ENCODE measurements around the genes NENF and SPATA45.

GRCh38 chr1:212283636-212284305 is 1.4 kb upstream of the PPP2R5A start:
- PRO-cap: no peak
- RAMPAGE, long total RNA, 2 experiments: no peak in any of the 2 experiments

GRCh38 chr1:212284556-212285313 is 475 bp upstream of the PPP2R5A start:
- PRO-cap: bidirectional peak, plus-strand start at chr1:212285410, minus-strand start at chr1:212285023
- RAMPAGE, long total RNA, 2 experiments: start-site peak on the minus strand in 1 of 2 experiments, at chr1:212285040-212285096 at its widest, 39 reads per replicate

DNA sequence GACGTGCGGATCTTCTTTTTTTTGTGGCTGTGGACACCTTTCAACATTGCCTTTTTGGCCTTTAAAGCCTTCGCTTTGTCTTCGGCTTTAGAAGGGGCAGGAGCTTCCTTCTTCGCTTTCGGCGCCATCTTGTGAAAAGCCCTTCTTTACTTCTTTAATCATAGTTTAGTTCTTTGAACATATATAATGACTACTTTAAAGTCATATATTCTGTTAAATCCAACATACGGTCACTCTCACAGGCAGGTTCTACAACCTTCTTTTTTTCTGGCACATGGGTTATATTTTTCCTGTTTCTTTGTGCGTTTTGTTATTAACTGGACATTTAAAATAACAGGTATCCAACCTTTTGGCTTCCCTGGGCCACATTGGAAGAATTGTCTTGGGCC is 24.2 kb downstream of the PPP2R5A start:
- PRO-cap: no peak
- RAMPAGE, long total RNA, 2 experiments: no peak in any of the 2 experiments

- PRO-cap: no peak
- RAMPAGE, long total RNA, 2 experiments: no peak in any of the 2 experiments
These were observed 26.8 kb downstream of the PPP2R5A start for GRCh38 chr1:212312009-212312359.

DNA sequence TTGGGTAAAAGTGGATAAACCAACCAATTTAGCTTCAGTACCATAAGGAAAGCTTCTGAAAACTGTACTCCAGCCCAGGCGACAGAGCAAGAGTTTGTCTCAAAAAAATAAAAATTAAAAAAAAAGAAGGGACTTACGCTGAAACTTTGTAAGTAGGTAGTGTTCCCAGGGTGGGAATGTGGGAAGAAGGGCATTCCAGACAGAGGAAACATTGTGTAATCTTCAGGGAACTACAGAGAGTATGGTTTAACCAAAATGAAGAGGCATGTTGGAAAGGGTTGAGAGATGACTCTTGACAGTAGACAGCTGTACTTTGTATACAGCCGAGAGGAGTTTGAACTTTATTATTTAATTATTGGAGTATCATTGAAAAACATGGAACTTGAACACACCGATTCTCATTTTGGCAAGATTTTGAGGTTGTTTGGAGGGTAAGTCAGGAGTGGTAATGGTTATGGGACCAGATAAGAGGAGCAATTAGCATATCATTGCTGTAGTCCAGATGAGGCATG is 43.1 kb downstream of the PPP2R5A start:
- PRO-cap: no peak
- RAMPAGE, long total RNA, 2 experiments: no peak in any of the 2 experiments

GRCh38 chr1:212356263-212357522 is 58.0 kb downstream of the PACC1 start:
- PRO-cap: no peak
- RAMPAGE, long total RNA, 2 experiments: start-site peak on the plus strand in 1 of 2 experiments, at chr1:212357155-212357275 at its widest, 15 reads per replicate

DNA sequence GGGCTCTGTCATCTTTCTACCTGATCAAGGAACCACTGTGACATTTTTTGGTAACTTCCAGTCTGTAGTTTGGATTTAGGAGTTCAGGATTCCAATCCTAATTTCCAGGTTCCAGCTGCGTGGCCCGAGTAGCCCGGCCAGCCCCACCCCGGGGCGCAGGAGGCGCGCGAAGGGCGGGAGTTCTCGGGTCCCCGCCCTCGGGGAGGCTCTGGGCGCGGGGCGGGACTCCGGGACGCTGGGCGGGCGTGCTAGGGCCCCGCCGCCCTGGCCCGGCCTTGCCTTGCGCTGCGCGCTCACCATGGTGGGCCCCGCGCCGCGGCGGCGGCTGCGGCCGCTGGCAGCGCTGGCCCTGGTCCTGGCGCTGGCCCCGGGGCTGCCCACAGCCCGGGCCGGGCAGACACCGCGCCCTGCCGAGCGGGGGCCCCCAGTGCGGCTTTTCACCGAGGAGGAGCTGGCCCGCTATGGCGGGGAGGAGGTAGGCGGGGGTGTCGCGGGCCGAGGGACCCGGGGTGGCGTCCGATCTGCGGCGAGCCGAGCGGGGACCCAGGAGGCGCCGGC is at the start of gene NENF:
TSS of gene NENF (plus strand) at position 275 of the 558 bp plus-strand sequence.
- PRO-cap: bidirectional peak, plus-strand start at position 225 of the sequence, minus-strand start at position 157 of the sequence
- RAMPAGE, long total RNA, 2 experiments: start-site peak on the plus strand in 1 of 2 experiments, centred at position 400 of the sequence, 179 reads per replicate

GRCh38 chr1:212482951-212483248 is 50.2 kb downstream of the NENF start:
- PRO-cap: no peak
- RAMPAGE, long total RNA, 2 experiments: no peak in any of the 2 experiments

DNA sequence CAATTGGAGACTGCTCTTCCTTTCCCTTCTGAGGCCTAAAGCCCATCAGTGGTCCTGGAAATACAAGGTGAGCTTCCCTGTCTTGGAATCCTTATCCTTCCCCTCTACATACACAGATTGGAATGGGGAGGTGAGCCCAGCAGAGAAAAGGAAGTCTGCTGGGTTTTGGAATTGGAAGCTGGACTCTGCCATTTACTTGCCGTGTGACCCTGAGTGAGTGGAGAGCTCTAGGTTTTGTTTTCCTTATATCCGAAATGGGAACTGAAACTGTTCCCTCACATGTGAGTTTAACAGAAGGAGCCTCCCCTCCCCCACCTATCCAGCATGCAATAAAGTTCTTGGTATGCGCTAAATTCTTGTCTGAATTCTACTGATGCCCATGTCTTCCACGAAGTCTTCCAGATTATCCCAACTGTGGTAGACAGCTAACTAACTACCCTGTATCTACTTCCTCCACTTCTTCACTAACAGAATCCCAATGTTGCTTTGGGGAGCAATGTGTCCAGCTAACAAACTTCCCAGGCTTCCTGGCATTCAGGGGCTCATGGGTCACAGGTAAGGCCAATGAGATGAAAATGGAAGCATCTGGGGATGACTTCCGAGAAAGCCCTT is 58.8 kb downstream of the NENF start:
- PRO-cap: unidirectional peak, minus-strand start at position 208 of the sequence
- RAMPAGE, long total RNA, 2 experiments: no peak in any of the 2 experiments

GRCh38 chr1:212514505-212515782 is 82.2 kb downstream of the NENF start:
- PRO-cap: no peak
- RAMPAGE, long total RNA, 2 experiments: no peak in any of the 2 experiments

- PRO-cap: unidirectional peak, minus-strand start at chr1:212561798
- RAMPAGE, long total RNA, 2 experiments: no peak in any of the 2 experiments
These were observed 47.1 kb upstream of the ATF3 start for GRCh38 chr1:212561326-212562041.

GRCh38 chr1:212611520-212612110 is 3.1 kb downstream of the ATF3 start:
- PRO-cap: no peak
- RAMPAGE, long total RNA, 2 experiments: no peak in any of the 2 experiments

DNA sequence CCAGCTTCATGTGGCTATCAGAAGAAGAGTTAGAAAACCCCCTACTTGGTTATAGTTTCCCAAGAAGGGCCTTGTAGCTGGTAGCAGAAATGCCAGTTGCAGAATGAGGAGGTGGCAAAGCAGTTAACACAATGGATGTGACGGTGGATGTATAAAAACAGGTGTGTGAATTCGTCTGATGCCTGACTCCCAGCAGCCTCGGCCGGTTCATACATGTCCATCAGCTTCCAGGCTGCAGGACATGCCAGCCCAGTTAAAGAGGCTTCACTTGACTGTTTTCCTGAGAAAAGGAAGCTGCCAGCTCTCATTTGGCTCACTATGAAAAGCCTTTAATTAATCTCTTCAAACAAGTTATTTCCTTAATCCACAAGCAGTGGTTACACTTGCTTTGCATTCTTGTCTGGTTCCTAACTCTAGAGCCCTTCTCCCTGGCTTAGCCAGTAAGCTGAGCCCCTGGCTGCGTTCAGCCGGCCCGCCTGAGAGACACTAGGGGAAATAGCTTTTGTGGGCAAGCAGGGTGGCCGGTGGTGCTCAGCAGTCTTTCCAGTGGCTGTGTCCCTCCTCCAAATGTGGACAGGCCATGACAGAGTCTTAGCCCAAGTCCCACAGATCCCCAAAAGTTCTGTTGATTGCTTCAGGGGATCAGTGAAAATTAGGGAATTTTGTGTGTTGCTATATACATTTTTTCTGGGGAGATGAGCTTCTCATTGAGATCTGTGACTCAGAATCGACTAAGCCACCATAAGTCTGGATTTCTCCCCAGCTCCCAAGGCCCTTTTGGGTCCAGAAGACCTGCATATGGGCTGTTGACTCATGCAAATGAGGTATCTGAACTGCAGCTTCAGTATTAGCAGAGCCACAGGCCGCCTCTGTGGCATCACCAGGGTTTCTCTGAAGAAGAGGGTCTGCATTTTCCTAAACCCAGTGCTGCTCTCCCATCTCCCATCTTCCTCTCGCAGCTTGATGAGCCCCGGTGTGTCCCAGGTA is 5.7 kb upstream of the GARIN4 start:
- PRO-cap: no peak
- RAMPAGE, long total RNA, 2 experiments: no peak in any of the 2 experiments

- PRO-cap: no peak
- RAMPAGE, long total RNA, 2 experiments: no peak in any of the 2 experiments
These were observed 5.9 kb downstream of the GARIN4 start for GRCh38 chr1:212630010-212630654.

DNA sequence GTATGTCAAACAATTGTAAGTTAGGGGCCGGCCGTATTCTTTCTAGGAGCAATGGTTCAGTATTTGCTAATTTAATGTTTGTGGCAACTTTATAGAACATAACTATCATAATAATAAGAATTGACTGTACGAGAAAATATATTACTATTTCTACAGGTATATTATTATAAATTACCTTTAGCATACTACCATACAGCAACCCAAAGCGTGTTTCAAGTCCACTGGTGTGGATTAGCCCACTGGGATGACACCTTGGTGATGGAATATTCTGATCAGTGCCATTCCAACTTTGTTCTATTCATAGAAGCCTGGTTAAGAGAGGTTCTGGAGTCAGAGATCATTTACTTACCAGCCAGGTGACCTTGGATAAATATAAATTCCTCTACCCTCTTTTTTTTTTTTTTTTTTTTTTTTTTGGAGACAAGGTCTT is at the start of gene SPATA45:
TSS of gene SPATA45 (minus strand) at position 245 of the 430 bp plus-strand sequence.
- PRO-cap: no peak
- RAMPAGE, long total RNA, 2 experiments: no peak in any of the 2 experiments

- PRO-cap: no peak
- RAMPAGE, long total RNA, 2 experiments: no peak in any of the 2 experiments
These were observed 35.6 kb upstream of the VASH2 start for GRCh38 chr1:212914646-212915182.

GRCh38 chr1:213303137-213303836 is 252.2 kb downstream of the RPS6KC1 start:
- PRO-cap: no peak
- RAMPAGE, long total RNA, 2 experiments: no peak in any of the 2 experiments

DNA sequence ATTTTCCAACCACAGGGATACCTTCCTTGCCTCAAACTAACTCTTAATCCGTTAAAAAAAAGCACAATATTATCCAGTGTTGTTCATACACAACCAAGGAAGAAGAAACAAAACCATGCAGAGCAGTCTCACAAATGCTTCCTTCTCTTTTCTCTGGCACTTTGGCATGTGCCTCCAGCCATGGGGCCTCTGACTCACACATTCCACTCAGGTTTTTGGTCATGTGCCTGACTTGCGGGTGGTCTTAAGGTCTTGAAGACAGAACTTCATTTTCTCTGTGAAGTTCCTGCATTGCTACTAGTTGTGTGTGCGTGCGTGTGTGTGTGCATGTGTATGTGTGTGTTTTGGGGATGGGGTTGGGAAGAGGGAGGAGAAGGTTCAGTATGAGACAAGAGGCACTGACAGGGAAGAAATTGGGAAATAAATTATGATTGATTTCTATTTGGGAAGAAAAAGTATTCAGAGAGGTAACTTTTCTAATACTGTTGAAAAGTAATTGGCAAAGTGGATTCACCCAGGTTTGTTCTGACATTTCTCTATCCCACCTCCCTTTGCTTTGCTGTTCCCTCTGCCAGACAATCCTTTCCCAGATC is 276.3 kb downstream of the RPS6KC1 start:
- PRO-cap: no peak
- RAMPAGE, long total RNA, 2 experiments: no peak in any of the 2 experiments

DNA sequence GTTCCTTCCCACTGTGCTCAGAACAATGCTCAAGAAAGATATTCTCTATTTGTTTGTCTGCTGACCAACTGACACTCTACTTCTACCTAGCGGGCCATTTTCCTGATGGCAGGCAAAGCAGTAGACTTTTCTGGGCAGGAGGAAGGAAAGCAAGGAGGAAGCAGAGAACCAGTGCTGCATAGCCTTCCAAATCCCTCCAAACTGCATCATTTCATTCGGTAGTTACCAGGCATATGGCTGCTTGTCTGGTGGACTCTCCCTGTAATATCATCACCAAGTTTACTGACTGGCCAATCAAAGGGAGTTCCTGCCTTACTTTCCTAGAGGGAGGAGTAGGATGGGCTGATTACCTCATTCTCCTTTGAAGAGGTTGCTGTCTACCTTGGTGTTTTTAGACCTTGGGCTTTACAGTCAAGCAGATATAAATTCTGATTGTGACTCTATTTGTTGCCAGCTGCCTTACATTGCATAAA is 297.5 kb upstream of the PROX1 start:
- PRO-cap: no peak
- RAMPAGE, long total RNA, 2 experiments: no peak in any of the 2 experiments

GRCh38 chr1:213984912-213985930 is 2.6 kb upstream of the PROX1 start:
- PRO-cap: unidirectional peak, plus-strand start at chr1:213985396
- RAMPAGE, long total RNA, 2 experiments: no peak in any of the 2 experiments